GM19240 (cell line): ENCODE results near the gene APOA4.

- RRBS: no CpG with 5 or more reads among the region's 8 CpGs
Observed at GRCh38 chr11:114262613-114263219, 33.5 kb upstream of the NNMT start.

DNA sequence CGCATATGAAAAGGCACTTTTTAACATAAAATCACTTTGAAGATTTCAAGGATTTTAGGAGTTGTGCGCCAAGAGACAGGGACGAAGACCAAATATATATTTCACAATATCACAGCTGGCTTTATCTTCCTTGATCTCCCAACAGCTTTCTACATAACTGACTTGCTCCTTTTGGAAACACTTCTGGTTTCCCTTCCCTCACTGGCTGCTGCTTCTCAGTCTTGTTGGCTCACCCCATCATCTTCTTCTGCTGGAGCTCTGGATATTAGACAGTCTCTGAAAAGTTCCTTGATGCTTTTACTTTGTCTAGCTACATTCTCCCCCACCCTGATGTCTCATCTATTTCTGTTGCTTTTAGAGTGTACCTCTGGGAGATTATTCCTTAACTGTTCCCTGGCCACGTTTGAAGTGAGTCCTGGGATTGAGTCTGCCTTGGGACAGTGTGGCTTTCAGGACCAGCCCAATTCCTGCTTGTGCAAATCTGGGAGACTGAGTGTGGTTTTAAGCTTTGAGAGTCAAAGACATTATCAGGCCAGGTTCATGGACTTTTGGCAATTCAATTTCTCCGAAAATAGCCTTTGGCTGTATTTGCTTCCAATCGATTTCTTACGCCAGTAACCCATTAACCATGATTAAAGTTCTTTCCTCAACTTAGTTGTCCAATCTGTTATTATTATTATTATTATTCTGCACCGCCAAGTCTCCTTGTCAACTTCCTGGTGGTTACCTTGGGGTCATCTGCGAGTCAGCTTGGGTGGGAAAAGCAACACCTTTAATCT is 30.8 kb upstream of the NNMT start:
- RRBS: no CpG with 5 or more reads among the region's 9 CpGs

DNA sequence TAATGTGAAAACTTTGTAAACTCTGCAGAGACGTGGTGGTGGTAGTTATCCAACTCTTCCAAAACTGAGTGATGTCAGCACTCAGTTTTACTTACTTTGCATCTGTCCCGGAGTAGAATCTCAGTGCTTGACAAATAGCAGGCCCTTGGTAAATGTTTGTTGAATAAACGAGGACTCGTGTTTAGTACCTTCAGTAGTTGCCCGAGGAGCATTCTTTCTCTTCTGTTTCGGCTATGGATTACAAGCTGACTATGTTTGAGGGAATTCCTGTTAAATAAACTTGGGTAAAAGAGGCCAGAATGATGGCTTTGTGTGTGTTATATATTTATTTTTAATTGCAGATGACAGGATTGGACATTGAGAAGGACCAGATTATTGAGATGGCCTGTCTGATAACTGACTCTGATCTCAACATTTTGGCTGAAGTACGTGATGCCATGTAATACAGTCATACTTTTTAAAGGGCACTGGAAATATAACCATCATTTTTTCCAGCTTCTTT is 1.1 kb downstream of the REXO2 start:
- RRBS: no CpG with 5 or more reads among the region's 7 CpGs

- RRBS: no CpG with 5 or more reads among the region's 6 CpGs
Observed at GRCh38 chr11:114799556-114799931, 121.2 kb downstream of the NXPE2 start.

DNA sequence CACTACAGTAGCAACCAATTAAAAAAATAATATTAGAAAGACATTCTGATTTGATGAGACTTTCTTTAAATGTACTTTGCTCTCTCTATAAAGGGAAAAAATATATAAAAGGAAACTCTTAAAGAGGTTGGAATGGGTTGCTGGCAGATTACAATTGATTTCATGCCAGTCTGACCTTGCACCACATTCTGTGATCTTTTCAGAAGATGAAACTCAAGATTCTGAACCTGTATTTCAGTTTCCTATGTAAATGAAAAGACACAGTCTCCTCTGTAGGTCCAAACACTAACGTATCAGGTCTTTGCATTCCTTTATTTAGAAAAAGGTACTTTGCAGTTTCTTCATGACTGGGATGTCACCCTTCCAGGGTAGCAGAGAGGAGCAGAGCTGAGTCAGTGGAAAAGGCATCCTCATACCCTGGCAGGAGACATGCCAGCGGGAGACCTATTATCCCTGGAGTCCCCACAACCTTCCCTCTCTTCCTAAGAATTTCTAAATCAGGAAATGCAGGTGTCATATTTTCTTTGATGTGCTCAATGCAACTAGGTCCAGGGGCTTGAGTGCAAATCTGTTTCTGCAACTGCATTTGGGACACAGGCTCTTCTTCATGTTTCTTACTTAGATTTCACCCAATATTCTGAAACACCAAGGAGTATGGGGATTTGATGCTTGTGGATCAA is 282.6 kb downstream of the CADM1 start:
- RRBS: no CpG with 5 or more reads among the region's 2 CpGs

GRCh38 chr11:115256373-115256830 is 247.8 kb downstream of the CADM1 start:
- RRBS: no CpG with 5 or more reads among the region's 3 CpGs

DNA sequence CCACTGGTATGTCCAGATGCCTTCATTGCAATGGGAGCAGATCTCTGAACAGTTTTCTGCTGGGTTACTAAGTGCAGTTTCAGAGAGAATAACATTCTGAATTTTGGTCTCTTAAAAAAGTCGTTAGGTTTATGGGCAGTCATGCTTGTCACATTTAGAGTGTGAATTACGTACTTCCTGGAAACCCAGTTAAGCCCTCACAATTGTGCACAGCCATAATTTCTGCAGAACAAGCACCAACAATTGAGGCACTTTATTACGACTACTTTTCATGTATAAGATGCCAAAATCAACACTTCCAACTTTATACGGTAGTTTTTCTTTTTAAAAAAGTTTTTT is 247.4 kb downstream of the CADM1 start:
- RRBS: no CpG with 5 or more reads among the region's 4 CpGs

DNA sequence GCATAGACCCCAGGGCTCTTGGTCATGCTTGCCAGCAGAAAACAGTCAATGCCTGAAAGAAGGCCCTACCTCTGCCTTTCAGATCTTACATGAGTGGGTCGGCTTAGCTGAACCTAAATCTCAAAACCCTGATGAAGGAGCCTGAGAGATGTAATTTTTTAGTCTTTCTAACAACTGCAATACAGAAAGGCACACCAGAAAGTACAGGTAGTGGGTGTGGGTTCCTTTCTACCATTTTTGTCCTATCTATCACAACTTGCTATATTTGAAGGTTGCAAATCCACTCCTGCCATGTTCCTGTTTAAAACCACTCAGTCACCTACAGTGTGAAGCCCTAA is 336.0 kb upstream of the CADM1 start:
- RRBS: no CpG with 5 or more reads among the region's 1 CpG

GRCh38 chr11:115939565-115940181 is 435.5 kb upstream of the CADM1 start:
- RRBS: no CpG with 5 or more reads among the region's 6 CpGs

GRCh38 chr11:116366875-116367481 is 405.8 kb downstream of the BUD13 start:
- RRBS: no CpG with 5 or more reads among the region's 4 CpGs

DNA sequence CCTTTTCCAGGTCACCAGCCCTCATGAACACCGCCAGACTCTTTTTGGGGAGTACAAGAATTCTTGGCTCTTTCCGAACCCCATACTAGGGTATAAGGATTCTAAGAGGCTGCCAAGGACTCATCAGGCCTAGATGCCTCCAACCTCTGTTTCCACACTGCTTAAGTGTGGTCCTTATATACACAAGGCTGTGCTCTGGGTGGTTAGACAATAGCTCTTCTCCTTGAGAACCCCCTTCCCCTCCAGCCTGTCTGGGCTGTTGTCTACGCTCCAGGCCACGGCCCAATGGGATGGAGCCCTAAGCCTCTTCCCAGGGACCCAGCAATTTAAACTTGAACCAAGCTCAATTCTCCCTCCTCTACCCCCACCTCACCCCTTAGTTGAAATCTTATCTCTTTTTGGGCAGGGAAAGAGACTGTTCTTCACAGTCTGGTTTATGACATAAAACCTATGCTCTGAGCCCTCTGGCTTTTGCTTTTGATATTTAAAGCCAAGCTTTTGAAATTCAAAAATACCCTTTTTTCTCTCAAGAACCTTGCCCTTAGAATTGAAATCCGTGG is 327.3 kb downstream of the BUD13 start:
- RRBS: no CpG with 5 or more reads among the region's 5 CpGs

- RRBS: no CpG with 5 or more reads among the region's 3 CpGs
Observed at GRCh38 chr11:116822642-116823075, 445 bp downstream of the APOA4 start.

- RRBS: 60% methylated on average over 4 of the region's 15 CpGs
Observed at GRCh38 chr11:116823076-116823701, at the start of gene APOA4. Gene APOA4 (minus strand): TSS chr11:116823304.

DNA sequence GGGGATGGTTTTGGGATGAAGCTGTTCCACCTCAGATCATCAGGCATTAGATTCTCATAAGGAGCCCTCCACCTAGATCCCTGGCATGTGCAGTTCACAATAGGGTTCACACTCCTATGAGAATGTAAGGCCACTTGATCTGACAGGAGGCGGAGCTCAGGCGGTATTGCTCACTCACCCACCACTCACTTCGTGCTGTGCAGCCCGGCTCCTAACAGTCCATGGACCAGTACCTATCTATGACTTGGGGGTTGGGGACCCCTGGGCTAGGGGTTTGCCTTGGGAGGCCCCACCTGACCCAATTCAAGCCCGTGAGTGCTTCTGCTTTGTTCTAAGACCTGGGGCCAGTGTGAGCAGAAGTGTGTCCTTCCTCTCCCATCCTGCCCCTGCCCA is 2.1 kb downstream of the APOC3 start:
- RRBS: no CpG with 5 or more reads among the region's 5 CpGs

- RRBS: no CpG with 5 or more reads among the region's 6 CpGs
Observed at GRCh38 chr11:116852060-116853117, 15.0 kb upstream of the APOA1 start.

- RRBS: no CpG with 5 or more reads among the region's 4 CpGs
Observed at GRCh38 chr11:117022802-117023592, 75.2 kb downstream of the SIK3 start.

GRCh38 chr11:117188606-117189439 is 10.3 kb downstream of the SIDT2 start:
- RRBS: no CpG with 5 or more reads among the region's 27 CpGs

- RRBS: 96% methylated on average over 6 of the region's 19 CpGs
Observed at GRCh38 chr11:117203931-117204883, 5.0 kb downstream of the TAGLN start.

- RRBS: no CpG with 5 or more reads among the region's 10 CpGs
Observed at GRCh38 chr11:117239396-117240147, 7.1 kb downstream of the RNF214 start.